BJ (cell line): Measurements from ENCODE around the genes ADIPOR1 and FMOD.

DNA sequence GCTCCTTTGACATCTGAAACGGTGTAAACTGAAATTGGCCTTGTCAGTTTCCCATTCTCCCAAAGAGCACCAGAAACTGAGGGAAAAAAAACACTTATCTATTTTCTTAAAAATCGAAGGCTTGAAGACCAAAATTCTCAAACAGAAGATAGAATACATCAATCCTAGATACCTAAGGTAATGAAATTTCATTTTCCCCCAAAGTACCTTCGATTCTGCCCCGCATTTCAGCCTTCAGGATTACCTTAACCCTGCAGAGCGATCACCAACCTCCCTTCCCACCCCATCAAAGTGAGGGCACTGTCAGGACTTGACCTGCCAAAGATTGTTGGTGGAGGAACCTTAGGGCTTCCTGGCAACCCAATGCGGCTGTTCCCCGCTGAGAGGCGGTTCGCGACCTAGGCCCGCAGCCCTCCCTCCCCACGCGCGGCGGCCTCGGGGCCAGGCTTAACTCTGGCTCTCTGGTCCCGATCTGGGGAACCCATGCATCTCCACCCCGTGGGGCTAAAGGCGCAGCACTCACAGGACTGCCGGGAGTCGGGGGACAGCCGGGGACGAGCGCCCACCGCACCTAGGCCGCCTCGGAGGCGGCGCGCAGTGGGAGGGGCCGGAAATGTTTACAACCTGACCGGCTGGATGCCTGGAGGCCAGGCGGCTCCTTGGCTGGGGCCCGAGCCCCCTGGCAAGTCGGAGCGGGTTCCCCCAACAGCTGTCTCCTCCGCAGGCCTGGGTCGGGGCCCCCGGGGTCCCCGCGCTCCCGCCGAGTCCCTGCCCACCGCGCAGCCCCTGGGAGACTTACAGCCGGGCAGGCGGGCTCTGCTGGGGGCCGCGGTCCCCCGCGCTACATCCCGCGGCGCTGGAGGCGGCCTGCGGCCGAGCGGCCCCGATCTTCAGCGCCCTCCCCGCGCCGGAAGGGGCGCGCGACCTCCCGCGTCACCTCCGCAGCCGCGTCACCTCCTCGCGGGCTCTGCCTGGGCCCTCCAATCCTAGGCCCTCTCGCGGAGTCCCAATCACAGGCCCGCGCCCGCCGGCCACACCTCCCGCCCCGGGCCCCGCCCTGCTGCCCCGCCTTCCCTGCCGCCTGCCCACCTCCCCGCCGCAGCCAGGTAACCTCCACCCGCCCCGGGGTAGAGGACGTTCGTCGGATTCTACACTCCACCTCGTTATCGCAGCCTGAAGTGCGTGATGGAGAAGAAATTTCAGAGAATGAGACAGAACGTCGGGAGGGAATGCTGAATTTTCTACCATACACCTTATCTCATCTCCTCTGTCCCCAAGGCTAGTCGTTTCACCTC, at the start of gene ADIPOR1:
Gene ADIPOR1, minus strand, starts transcription at position 927 of the 1,295 bp plus-strand sequence.
- CAGE, long polyA plus RNA: start-site peak on the minus strand centred at position 910 of the sequence, 42 bp wide, 455 and 296 reads in 2 replicates
- RRBS: 2% methylated on average over 40 of the region's 97 CpGs

DNA sequence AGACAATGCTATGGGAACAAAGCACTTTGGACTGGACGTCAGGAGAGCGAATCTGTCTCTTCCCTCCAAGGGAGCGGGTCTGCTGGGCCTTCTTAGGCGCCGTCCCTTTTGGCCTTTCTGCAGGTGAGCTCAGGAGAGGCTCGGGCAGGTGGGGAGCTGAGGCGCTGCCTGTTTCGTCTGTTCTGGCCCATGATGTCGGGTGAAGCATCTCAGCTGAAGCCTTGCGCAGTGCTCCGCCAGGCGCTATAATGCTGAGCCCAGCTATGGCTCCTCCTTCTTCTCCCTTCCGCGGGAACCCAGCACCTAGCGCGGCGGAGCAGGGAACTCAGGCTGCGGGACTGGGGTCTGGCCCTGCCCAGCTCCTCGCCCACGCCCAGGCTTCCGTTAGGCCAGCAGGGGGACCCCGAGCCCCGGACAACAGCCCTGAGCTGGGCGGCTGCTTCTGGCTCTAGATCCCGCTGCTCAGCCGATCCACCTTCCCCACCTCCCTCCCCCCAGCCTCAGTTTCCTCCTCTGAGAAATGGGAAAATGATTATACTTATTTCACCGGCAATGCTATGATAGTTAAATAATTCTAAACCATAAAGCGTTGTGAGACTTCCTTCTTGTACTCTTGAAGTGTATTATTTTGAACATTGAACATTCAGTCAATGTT, 9.8 kb upstream of the ADORA1 start:
- CAGE, long polyA plus RNA: no peak
- RRBS: 0% methylated on average over 1 of the region's 28 CpGs

GRCh38 chr1:203144685-203145119, 17.2 kb downstream of the ADORA1 start:
- CAGE, long polyA plus RNA: no peak
- RRBS: no CpG with 5 or more reads among the region's 6 CpGs

- CAGE, long polyA plus RNA: no peak
- RRBS: no CpG with 5 or more reads among the region's 2 CpGs
These were observed 36.3 kb upstream of the BTG2 start for GRCh38 chr1:203269008-203269454.

GRCh38 chr1:203277925-203279033, 27.0 kb upstream of the BTG2 start:
- CAGE, long polyA plus RNA: no peak
- RRBS: no CpG with 5 or more reads among the region's 23 CpGs

GRCh38 chr1:203287048-203287878, 18.1 kb upstream of the BTG2 start:
- CAGE, long polyA plus RNA: no peak
- RRBS: no CpG with 5 or more reads among the region's 10 CpGs

DNA sequence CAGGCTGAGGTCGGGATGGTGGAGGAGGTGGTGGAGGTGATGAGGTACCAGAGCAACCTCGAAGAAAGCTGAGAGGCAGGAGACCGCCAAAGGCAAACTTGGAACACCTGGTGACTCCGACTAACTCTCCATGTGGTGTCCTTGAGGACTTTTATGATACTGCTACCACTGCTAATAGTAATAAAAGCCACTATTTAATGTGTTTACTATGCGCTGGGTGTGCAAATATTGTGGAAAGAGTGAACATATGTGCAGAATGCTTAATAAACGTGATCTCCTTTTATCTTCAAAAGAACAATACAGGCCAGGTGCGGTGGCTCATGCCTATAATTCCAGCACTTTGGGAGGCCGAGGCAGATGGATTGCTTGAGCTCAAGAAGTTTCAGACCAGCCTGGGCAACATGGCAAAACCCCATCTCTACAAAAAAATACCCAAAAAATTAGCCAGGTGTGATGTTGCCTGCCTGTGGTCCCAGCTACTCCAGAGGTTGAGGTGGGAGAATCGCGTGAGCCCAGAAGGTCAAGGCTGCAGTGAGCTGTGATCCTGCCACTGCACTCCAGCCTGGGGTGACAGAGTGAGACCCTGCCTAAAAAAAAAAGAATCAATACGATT, 16.7 kb upstream of the BTG2 start:
- CAGE, long polyA plus RNA: no peak
- RRBS: no CpG with 5 or more reads among the region's 11 CpGs

- CAGE, long polyA plus RNA: no peak
- RRBS: no CpG with 5 or more reads among the region's 2 CpGs
These were observed 2.9 kb downstream of the BTG2 start for GRCh38 chr1:203308372-203308508.

GRCh38 chr1:203350949-203351564, at the start of gene FMOD:
Gene FMOD, minus strand, starts transcription at chr1:203351122.
- CAGE, long polyA plus RNA: start-site peak on the minus strand at chr1:203351074-203351101, 86 and 104 reads in 2 replicates
- RRBS: no CpG with 5 or more reads among the region's 18 CpGs

DNA sequence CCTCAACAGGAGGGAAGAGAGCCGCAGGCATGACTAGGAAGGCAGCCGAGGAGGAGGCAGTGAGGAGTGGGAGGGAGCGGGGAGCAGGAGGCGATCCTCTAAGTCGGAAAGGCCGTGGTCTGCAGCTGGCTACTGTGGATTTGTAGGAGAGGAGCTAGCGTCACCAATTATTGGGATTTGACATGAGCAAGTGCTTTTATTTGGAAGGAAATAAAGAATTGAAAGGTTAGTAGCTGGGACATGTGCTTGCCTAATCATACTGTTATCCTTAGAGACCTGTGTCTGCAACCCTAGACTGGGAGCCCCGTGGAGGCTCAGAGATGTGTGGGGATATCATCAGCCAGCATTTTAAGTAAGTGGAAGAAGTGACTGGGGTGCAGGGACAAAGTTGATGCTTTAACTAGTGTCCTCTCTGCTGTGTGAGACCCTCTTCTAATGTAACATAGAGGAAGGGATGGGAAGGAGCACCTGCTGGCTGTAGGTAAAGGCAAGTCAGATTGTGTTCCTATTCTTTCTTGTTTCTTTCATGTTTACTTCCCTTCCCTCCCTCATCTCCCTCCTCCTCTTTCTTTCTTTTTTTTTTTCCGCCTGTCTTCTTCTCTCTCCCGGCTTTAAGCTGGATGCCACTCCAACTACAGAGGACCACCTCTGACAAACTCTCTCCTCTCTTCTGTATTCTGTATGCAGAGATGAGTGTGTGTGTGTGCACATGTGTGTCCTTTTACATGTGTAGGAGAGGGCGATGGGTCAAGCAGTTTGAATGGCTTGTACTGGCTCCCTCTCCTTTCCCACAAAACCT, 10.2 kb upstream of the FMOD start:
- CAGE, long polyA plus RNA: no peak
- RRBS: no CpG with 5 or more reads among the region's 11 CpGs

GRCh38 chr1:203361827-203362445, 11.0 kb upstream of the FMOD start:
- CAGE, long polyA plus RNA: no peak
- RRBS: no CpG with 5 or more reads among the region's 7 CpGs

GRCh38 chr1:203372734-203373078, 21.8 kb upstream of the FMOD start:
- CAGE, long polyA plus RNA: no peak
- RRBS: no CpG with 5 or more reads among the region's 3 CpGs

DNA sequence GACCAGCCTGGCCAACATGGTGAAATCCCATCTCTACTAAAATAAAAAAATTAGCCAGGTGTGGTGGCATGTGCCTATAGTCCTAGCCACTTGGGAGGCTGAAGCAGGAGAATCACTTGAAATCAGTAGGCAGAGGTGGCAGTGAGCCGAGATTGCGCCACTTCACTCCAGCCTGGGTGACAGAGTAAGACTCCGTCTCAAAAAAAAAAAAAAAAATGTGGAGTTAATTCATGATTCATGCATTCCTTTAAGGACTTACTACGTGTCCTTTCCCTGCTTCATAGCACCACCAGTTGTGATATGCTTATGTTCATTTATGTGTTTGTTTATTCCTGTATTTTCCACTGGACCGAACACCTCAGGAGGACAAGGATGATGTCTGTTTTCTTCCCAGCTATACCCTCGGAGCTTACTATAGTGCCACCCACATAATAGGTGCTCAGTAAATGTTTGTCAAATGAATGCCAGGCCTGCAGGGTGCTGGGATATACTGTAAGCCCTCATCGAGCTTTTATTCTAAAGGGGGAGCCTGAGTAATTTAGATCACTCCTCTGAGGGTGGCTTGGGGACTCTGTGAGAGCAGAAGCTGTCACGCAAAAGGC, 12.6 kb upstream of the PRELP start:
- CAGE, long polyA plus RNA: no peak
- RRBS: no CpG with 5 or more reads among the region's 8 CpGs

- CAGE, long polyA plus RNA: no peak
- RRBS: no CpG with 5 or more reads among the region's 7 CpGs
These were observed 9.8 kb downstream of the ATP2B4 start for GRCh38 chr1:203636309-203636912.

- CAGE, long polyA plus RNA: no peak
- RRBS: no CpG with 5 or more reads among the region's 10 CpGs
These were observed 24.0 kb upstream of the LAX1 start for GRCh38 chr1:203740650-203741627.

- CAGE, long polyA plus RNA: no peak
- RRBS: no CpG with 5 or more reads among the region's 1 CpG
These were observed 4.4 kb downstream of the ZBED6 start for GRCh38 chr1:203799670-203800325.

DNA sequence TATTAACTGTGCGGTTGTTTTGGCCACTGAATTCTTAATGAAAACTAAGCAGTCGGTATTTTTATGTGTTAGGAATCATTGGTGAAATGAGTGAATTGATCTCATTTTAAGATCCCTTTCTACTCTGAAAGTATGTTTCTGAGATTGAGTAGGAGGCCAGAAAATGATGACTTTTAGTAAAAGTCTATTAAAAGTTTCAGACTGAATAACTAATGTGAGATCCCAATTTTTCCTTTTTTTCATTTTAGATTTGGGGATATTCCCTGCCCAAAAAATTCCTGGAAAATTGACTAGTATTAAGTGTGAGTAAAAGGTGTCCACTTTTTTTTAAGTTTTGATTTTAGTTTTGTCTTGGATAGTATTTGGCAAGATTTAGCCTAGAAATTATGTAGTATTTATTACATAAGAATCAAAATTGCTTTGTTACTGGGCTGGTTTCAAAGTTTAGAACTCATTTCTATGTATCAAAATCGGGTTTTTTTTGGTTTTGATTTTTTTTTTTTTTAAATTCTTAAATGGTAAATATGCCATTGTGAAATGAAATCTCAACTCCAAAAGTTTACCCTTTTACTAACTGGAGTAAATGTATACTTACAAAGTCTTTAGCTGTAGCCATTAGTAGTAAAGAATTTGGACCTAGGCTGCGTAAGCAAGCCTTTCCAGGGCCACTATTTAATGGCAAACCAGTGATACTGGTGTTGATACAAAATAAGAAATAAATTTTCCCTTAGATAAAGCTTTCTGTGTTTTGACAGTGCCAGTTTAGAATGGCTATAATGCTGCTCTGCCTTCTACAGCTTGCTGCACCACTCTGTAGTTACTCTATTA, 6.1 kb downstream of the ZBED6 start:
- CAGE, long polyA plus RNA: no peak
- RRBS: no CpG with 5 or more reads among the region's 4 CpGs

DNA sequence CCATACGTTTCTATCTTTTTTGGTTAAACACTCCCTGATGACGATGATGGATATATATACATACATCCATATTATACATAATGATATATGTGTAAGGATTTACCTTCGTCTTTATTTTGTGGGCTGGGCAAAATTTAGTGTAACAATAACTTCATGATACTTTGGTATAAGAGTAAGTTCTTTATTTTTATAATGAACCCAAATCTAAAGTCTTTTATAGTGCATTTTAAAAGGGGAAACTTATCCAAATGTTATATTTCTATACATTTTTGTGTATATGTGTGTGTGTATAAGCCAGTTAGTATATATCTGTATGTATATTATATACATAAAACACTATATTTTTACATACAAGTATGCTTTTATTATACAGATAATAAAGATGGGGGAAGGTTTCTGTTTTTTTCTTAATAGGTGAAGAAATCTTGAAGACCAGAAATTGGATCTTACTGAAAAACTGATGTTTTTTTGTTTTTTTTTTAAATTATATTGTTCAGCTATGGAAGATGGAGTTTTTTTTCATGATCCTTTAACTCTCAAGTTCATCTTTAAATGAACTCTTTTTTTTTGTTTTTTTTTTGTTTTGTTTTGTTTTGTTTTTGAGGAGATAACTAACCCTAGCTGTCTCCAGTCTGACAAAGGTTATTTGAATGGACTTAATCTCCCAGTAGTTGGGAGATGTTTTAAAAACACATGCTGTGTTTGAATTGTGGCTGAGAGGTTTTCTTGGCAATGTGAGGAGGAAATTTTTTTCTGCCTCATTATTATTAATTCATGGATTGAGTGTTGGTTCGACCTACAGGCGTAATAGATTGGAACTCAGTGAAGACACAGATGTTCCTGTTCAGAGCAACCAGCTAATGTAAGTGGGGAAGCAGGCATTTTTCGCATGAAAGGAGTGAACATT, 7.0 kb downstream of the ZBED6 start:
- CAGE, long polyA plus RNA: no peak
- RRBS: no CpG with 5 or more reads among the region's 6 CpGs

- CAGE, long polyA plus RNA: no peak
- RRBS: no CpG with 5 or more reads among the region's 5 CpGs
These were observed 31.1 kb upstream of the SOX13 start for GRCh38 chr1:204041813-204042169.

- CAGE, long polyA plus RNA: no peak
- RRBS: no CpG with 5 or more reads among the region's 5 CpGs
These were observed 6.2 kb downstream of the ETNK2 start for GRCh38 chr1:204145707-204146047.